A375 (cell line): ENCODE data around the genes BUB1B, GCHFR and C15orf62.

- RAMPAGE, long total RNA: no peak
Measured at GRCh38 chr15:40095323-40095946, 13.2 kb downstream of the BMF start.

- RAMPAGE, long total RNA: no peak
Measured at GRCh38 chr15:40105937-40106463, 2.7 kb downstream of the BMF start.

GRCh38 chr15:40160615-40161766 is at the start of gene BUB1B:
Gene BUB1B, plus strand, starts transcription at chr15:40161069.
- RAMPAGE, long total RNA: no peak

DNA sequence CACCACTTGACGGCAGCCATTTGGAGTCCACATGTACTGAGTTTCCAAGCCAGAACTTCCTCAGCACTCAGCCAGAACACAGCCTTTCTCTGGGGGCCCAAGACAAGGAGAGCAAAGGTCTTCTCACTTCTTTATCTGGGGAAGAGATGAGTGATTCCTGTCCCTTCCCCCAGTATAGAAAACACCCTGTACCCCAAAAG is 12.7 kb downstream of the PAK6 start:
- RAMPAGE, long total RNA: no peak

GRCh38 chr15:40325026-40325616 is 1.6 kb downstream of the INAFM2 start:
- RAMPAGE, long total RNA: no peak

DNA sequence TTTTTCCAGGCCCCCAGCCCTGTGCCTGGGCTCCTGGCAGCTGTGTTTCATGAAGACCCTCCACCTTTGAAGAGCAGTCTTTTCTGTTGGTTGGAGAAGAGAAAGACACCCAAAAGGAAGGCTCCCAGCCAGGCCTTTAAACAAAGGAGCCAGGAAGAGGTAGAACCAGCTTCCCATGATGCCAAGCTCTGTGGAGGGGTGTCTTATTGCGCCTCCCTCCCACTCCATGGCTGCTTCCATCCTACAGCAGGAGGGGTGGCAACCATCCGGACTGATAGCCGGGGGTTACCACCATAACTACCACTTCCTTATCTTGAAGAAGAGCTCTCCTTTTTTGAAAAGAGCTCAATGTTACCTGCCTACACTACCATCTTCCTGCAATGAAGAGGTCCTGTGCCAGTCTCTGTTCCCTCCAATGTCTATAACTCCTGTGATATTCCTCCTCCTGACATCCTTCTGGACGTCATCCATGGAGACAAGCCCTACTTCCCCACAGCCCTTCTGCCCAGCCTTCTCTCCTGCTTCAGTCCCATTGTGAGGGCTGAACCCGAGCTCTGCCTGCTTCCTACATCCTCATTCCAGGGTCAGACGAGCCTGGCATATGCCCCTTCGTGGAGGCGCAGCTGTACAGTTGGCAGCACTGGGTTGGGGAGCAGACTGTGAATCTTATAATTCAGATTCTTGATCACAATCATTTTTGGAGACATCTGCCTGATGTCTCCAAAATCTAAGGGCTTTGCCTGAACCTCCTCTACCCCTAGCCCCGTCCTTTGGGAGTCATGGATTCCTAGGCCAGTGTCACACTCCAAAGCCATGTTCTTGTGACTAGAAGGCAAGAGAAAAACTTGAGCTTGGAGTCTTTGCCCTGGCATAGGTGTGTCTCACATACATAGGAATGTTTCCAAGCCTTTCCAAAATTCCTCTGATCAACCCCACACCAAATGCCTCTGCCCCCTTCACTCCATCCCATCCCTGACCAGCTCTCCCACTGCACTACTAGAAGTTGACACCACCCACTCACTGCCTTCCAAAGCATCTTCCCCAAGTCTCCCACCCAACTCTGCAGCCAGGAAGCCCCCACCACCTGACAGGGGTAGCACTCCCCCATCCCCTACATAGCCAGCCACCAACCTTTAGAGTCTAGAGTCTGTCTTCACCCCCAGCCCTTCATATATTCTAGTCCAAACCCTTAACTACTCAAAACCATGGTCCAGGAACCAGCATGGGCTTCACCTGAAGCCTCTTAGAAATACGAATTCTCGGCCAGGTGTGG is 8.3 kb downstream of the CCDC9B start:
- RAMPAGE, long total RNA: no peak

- RAMPAGE, long total RNA: no peak
Measured at GRCh38 chr15:40344715-40345211, 4.0 kb upstream of the CCDC9B start.

GRCh38 chr15:40345860-40346727 is 4.7 kb upstream of the PHGR1 start:
- RAMPAGE, long total RNA: no peak

DNA sequence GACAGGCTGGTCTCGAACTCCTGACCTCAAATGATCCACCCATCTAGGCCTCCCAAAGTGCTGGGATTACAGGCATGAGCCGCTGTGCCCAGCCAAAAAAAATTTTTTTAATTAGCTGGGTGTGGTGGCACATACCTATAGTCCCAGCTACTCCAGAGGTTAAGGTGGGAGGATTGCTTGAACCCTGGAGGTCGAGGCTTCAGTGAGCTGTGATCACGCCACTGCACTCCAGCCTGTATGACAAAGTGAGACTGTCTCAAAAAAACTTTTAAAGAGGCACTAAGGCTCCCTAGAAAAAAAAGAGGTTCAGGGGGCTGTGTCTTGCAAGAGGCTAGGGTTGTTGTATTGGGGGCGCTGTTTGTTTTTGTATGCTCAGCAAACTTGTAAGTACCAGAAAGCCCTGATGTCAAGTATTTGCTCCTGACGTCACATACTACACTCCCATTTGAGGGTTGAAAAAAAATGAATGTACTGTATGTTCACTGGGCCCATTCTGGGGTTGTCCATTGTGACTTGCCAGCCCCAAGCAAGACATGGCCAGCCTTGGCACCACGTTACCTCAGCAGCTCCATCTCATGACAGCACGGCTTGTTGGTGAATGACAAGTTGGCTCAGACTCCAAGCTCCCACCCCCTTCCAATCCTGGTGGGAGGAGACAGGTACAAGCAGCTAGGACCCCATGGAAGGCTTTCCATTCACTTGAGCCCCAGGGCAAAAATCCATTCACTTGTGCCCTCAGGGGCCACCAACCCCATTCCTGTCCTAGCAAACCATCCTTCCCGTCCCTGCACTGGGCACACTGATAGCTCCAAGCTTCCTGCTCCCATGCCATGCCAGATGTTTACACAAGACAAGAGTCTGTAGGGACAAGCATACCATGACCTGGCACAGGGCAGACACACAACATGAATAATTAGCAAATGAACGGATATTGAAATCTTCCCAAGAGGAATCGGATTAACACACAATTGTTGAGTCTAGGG is 1.4 kb downstream of the PHGR1 start:
- RAMPAGE, long total RNA: no peak

- RAMPAGE, long total RNA: no peak
Measured at GRCh38 chr15:40437076-40437831, 3.5 kb upstream of the BAHD1 start.

DNA sequence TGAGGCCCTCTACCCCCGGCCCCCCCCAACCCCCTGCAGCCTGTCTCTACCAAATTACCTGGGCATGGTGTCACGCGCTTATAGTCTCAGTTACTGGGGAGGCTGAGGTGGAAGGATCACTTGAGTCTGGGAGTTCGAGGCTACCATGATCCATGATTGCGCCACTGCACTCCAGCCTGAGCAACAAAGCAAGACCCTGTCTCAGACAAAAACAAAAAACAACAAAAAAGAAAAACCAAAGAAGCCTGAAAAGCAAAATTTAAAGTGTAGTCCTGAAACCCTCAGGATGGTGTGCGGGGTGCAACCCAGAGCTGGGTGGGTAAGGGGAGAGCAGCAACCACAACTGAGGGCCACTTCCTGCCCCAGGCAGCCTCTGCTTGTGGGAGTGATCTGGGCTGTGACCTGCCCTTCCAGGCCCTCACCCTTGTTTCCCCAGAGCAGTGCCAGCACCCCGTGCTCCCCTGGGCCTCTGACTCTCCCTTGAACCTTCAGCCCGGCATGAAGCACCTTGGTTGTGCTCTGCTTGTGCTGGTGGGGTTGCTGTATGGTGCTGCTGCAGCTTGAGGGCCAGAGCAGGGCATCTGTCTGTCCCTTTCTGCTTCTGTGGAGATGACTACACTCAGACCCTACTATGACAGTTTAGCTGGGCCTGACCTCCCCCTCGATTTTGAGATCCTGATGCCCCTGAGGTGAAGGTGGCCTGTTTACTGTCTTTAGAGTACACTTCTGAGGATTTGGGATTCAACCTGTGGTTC is 13.2 kb downstream of the BAHD1 start:
- RAMPAGE, long total RNA: no peak

- RAMPAGE, long total RNA: no peak
Measured at GRCh38 chr15:40471306-40472398, 868 bp downstream of the CHST14 start.

DNA sequence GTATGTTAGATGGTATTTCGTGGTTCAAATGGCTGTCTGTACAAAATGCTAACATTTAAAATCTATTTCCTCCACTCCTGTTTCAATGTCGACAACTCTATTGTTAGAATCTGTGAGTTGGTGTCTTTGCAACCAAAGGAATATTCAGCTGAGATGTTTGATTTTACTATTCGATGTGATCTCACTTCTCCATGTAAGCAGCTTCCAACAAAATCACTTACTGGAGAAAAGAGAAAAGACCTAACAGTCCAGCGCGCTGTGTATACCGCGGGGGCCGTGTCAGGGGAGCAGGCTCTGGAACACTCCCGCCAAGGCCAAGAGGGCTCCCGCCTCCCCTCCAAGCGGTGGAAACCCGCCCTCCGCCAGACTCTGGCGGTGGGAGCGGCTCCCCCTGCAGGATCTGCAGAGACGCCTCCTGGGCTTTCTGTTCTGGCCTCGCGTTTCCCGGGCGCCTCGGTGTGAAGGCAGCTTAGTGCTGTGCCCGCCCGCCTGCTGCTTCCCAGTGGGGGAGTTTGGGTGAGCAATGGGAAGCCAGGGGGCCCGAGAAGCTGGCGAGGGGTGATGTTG is 36.1 kb downstream of the CHST14 start:
- RAMPAGE, long total RNA: no peak

- RAMPAGE, long total RNA: no peak
Measured at GRCh38 chr15:40510945-40511998, 40.5 kb downstream of the CHST14 start.

- RAMPAGE, long total RNA: no peak
Measured at GRCh38 chr15:40694257-40694503, 794 bp upstream of the RAD51 start.

DNA sequence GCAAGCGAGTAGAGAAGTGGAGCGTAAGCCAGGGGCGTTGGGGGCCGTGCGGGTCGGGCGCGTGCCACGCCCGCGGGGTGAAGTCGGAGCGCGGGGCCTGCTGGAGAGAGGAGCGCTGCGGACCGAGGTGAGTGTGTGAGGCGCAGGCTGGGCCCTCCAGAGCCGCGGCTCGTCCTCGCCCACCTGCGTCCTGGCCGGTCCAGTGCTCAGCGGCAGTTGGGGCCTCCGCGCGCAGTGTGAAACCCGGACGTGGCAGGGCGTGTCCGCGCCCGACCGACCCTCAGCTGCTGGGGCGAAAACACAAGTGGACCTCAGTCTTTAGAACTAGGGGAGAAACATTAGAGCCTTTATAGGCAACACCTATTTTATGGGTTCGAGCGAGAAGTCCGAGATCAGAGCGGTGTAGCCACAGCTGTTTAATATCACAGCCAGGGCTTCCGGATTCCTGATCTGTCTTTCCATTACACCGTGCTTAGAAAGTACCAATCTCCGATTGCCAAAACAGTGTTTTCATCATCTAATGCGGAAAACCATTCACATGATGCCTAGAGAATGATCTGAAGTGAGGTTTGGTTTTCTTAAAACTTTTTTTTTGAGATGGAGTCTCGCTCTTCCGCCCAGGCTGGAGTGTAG is 441 bp downstream of the RAD51 start:
- RAMPAGE, long total RNA: no peak

GRCh38 chr15:40744209-40744599 is 10.8 kb downstream of the RMDN3 start:
- RAMPAGE, long total RNA: no peak

DNA sequence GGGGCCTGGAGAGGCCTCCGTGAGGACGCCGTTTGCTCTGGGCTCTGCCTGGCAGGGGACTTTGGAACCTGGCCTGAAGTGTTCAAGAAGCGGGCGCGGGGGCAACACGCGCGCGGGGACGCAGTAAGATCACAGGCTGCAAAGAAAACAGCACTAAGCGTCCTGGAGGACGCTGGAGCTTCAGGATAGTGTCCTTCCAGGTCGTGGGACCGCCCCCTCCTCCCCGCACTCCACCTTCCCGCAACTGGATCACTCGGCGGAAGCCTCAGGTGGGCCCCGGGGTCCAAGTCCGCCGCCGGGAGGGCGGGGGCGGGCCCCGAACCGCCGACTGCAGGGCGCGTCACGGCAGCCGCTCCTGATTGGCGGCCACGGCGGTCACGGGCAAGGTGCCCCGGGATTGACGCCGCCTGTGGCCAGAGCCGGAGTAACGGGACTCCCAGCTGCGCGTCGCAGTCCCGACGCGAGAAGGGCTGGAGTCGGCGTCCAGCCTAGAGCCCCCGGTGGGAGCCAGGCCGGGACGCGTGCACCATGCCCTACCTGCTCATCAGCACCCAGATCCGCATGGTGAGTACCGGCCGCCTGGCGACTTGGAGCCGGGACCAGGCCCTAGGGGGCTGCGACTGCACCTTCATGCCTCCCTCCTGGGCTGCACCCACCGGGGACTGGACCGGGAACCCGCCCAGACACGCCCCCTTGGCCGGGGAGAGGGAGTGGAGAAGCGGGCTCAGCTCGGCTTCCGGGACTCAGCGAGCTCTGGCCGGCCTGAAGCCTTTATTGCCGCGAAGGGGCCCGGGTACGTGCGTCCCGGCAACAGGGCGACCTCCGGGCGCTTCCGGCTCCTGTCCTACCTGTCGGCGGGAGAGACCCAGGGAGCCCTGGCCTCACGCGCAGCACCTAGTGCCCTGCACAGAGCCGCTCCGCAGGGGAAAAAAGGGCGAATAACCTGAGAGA is at the start of gene GCHFR:
GCHFR (plus strand) TSS at position 416 of the 951 bp plus-strand sequence.
- RAMPAGE, long total RNA: no peak

GRCh38 chr15:40769800-40770925 is at the start of gene C15orf62:
Gene C15orf62, plus strand, starts transcription at chr15:40769980.
- RAMPAGE, long total RNA: no peak

DNA sequence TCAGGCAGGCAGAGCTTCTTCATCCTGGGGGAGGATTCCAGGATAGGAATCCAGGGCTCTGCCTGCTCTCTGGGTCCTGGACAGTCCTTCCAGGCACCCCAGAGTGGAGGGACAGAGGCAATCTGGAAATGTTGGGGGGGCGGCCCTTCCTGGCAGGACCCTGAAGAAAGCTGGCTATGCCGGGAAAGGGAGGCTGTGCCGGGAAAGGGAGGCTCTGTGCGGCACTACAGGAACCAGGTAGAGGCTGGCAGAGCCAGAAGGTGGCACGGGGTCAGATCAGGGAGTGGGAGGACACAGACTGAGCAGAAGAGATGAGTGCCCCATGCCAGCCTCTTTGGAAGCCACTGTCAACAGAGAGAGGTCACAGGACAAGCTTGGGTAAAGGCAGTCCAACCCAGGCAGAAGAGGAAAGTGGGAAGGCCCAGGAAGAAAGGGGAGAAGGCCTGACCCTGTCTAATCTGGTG is 1.4 kb downstream of the C15orf62 start:
- RAMPAGE, long total RNA: no peak